PFSK-1 (cell line): ENCODE measurements around the genes RASGRF2 and XRCC4.

GRCh38 chr5:80253221-80254149, 2.4 kb downstream of the SERINC5 start:
- RRBS = no CpG with 5 or more reads among the region's 15 CpGs

DNA sequence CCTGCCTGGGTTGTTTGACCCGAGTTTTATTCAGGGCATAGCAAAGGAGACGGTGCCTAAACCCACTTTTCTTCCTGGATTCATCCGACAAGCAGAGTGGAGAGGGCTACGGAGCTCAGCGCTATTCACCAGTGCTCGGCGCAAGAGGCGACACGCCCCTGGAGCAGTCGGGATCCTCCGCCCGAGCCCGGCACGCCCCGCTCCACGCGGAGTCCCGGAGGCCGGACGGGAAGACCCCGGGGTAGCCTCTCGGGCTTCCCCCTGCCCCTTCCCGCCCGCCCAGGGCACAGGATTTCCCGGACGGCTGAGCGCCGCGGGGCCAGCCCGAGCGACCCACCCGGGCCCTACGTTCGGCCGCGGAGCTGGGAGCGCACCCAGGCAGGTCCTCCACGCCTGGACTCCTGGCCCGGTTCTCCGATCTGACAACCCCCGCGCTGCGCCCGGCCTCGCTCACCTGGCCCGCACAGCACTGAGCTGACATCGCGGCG, 362 bp downstream of the SERINC5 start:
- RRBS = 1% methylated on average over 17 of the region's 49 CpGs

DNA sequence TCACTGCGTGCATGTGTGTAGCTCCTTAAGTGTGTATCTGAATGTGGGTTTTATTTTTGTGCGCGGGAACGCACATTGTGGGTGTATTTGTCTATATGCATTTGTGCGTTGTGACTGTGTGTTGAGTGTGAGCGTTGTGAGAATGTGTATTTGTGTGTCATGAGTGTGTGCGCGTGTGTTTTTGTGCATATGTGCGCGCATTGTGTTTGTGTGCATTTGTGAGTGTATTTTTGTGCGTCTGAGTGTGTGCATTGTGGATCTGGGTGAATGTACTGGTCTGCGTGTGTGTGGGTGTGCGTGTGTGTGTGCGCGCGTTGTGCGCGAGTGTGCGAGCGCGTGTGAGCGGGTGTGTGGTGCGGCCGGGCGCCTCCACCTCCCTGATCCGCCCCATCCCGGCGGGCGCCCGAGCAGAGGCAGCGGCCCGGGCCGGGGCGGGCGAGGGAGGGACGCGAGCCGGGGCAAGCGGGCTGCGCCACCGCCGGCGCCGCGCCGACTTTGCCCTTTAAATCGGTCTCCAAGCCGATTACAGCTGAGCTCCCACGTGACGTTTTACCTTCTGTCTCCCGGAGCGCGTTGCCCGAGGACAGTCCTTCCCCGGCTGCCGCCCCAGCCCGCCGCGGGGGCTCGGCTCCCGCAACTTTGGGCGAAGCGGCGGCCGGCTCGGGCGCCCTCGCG, at the start of gene RASGRF2:
TSS of gene RASGRF2 (plus strand) at position 586 of the 675 bp plus-strand sequence.
- RRBS = 42% methylated on average over 24 of the region's 69 CpGs

DNA sequence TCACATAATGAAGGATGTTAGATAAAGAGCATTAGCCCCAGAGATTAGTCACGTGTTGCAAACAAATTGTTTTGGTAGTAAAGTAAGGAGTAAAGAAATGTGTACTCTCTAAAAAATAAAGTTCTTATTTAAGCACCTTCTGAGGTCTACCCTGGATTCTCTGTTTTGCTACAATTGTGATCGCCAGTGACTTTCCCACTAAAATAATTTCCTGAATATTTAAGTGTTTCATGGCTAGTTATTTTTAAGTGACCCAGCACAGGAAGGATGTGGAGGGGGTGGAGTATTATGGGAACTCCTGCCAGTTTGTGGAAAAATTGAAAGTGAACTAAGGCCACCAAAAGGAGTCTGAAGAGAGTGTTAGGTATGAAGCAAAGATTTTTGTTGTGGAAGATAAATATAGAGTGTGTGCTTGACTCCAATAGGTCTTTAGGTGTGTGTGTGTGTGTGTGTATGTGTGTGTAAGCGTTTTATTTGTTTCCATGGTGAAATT, 25.4 kb downstream of the RASGRF2 start:
- RRBS = no CpG with 5 or more reads among the region's 3 CpGs

- RRBS = no CpG with 5 or more reads among the region's 15 CpGs
Observed at GRCh38 chr5:81081177-81081938, 121.2 kb downstream of the RASGRF2 start.

DNA sequence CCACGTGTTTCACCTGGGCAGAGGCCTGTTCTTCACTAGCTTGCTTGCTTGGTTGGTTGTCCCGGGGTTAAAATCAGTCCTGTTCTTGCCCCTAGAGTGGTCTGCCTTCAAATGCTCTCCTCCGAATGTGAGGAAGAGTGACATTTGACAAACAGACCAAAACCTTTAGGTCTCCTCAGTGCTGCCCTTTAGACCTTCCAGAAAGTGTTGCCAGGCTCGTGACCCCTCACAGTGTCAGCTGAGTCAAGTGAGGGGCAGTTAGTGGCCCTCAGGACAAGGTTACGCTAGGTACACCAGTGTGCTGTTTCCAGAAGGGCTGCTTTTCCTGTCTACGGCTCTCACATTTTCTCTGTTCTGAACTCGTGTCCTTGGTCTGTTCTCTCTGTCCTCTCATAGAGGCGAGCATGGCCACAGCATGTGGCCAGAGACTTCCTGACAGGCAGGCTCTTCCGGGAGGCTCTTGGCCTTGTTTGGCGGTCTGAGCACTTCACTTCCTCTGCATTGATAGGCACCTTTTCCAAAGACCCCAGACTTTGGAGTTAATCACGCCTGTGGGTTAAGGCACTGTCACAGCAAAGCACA, 1.0 kb downstream of the CKMT2 start:
- RRBS = 79% methylated on average over 1 of the region's 11 CpGs

DNA sequence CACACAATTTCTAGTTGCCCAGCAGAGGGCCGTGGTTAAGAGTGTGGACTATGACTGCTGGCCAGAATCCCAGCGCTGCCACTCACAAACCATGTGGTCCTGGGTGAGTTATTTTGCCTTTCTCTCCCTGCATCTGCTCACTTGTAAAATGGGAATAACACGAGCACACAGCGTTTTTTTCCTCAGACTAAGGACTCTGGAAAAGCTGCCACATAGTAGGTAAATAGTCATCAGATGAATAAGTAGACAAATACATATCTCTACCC, 6.6 kb downstream of the CKMT2 start:
- RRBS = no CpG with 5 or more reads among the region's 4 CpGs

GRCh38 chr5:81251966-81252316, 18.8 kb downstream of the CKMT2 start:
- RRBS = no CpG with 5 or more reads among the region's 4 CpGs

DNA sequence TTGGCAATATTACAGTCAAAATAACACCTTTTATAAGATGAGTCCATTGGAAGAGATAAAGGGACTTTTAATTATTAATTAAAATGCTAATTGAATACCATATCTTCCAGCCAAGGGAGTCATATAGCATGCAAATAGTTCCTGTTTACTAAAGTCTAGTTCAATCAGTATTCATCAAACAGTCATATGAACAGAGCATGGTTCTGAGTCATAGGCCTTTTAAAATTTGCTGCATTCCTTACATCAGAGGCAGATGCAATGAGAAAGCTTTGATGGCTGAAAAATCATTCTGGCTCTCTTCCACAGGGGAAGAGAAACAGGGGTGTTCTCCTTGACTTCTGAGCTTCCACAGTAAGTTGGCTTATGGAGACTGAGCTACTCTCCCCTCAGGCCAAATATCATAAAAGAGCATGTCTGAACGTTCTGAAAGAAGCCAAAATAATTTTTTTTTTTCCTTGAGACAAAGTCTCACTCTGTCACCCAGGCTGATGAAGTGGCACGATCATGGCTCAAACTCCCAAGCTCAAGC, 32.6 kb upstream of the ZCCHC9 start:
- RRBS = no CpG with 5 or more reads among the region's 2 CpGs

DNA sequence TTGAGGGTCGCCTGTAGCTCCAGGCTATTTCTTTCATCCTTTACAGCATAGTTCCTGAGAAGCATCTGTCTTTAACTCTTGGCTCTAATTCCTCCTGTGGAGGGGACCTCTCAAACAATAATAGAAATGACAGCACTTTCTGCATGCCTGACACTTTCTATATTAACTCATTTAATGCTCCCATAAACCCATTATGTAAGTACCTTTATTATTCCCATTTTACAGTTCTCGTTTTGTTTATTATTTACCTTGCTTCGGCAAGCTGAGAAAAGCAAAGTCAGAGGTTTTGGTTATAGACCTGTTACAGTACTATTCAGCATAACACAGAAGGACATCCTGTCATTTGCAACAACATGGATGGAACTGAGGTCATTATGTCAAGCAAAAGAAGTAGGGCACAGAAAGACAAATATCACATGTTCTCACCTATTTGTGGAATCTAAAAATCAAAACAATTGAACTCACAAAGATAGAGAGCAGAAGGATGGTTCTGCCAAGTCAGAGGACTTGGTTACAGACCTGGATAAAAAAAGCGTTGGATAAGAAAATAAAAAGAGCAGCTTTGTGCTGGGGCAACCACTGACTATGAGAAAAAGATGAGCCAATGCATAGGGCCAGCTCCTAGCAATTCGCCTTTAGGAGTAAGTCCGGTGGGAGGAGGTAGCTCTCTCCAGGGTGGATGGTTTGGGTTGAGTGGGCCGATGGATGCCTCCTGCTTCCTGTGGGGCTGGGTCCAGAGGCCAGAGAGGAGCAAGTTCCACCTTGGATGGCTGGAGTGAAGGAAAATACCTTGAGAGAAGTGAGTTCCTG, 38.7 kb downstream of the ACOT12 start:
- RRBS = no CpG with 5 or more reads among the region's 7 CpGs

- RRBS = no CpG with 5 or more reads among the region's 2 CpGs
Observed at GRCh38 chr5:81361468-81362122, 32.3 kb downstream of the ACOT12 start.

DNA sequence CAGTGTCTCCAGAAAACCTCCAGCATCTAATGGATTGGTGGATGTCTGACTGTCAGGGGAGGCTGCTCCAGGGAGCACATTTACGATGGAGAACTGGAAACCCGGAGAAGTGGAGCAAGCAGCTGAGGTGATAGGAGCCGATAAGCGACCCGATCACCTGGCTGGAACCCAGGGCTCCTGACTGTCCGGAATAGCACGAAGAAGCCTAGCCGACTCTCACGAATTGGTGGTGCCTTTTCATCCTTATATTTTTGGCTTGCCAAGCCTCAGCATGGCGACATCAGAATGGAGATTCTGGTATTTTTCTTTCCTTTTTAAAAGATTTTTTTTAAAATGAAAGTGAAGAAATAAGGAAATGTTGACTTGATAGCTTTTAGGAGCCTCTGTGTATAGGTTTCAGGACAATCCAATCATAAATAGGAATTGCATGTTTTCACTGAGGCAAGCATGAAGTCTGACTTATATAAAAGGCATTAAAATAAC, 601 bp upstream of the ACOT12 start:
- RRBS = 79% methylated on average over 2 of the region's 10 CpGs

DNA sequence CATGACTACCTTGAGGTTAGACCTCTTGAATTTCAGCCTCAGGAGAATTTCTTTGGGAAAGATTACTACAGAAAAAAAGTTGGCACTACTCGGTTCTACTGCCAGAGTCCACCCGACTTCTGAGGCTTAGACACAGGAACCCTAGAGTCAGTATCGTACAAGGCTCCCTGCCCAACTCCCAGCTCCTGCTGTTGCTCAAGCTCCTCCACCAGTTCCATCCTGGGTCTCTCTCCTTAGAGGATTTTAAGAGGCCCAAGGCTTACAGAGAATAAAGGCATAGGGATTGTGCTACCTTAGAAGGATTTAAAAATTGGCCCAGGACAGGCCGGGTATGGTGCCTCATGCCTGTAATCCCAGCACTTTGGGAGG, 29.0 kb upstream of the SSBP2 start:
- RRBS = no CpG with 5 or more reads among the region's 4 CpGs

GRCh38 chr5:82356728-82357822, 78.9 kb upstream of the RPS23 start:
- RRBS = no CpG with 5 or more reads among the region's 15 CpGs

DNA sequence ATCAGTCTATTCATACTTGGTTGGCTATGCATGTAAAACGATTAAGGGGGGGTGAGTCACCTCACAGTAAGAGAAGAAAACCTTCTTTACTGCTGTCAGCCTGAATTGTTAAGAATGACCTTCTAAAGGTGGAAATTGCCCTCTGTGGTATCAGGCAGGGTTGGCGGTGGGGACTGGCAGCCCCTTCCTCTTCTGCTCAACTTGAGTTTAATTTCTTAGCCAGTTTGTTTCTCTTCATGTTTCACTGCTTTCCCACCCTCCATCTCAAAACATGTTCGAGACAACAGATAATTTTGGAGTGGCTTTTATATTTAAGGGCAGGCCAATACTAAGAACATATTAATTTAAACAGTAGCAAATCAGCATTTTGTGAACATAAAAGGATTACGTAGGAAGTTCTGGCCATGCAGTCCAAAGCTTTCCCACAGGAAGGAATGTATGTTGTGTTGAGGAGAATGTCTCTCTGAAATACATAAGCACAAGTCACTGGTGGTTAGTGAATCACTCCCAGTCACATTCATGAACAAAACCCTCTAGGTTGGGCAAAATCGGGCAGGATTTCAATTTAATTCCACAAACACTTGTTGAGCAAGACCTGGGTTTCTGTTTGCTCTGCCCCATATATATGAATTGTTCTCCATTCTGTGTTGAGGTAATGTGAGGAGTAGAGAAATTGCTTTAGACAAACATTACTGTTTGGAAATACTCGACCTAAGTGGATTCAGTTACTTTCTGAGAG, 127.3 kb upstream of the RPS23 start:
- RRBS = no CpG with 5 or more reads among the region's 6 CpGs

GRCh38 chr5:83077298-83078477, at the start of gene XRCC4:
Gene XRCC4, plus strand, starts transcription at chr5:83077547.
- RRBS = 1% methylated on average over 18 of the region's 42 CpGs

DNA sequence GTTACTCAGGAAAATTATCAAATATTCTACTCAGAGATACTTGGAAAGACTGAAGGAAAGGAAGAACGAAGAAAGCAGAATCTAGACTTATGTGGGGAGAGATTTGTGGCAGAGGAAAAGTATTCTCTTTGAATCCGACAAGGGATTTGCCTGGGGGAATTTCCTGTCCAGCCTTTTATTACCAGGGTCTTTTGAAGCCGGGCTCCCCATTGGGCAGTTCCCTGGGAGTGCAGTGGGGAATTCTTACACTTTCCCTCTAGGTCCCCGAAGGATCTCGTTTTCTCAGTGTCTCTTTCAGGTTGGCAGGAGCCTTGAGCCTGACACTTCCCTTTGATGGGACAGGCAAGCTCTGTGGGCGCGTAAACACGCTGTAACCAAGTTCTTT, 685 bp upstream of the VCAN start:
- RRBS = no CpG with 5 or more reads among the region's 8 CpGs

DNA sequence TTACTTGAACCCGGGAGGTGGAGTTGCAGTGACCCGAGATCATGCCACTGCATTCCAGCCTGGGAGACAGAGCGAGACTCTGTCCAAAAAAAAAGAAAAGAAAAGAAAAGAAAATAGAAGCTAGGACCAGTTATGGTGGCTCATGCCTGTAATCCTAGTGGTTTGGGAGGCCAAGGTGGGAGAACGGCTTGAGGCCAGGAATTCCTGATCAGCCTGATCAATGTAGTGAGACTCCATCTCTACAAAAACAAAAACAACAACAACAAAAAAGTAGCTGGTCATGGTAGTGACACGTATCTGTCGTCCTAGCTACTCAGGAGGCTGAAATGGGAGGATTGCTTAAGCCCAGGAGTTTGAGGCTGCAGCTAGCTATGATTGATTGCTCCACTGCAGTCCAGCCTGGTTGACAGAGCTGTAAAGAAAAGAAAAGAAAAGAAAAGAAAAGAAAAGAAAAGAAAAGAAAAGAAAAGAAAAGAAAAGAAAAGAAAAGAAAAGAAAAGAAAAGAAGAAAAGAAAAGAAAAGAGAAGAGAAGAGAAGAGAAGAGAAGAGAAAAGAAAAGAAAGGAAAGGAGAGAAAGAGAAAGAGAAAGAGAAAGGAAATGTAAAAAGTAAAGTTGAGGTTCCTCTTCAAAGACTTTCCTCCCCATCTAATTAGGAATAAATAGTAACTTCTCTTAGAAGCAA, 154.4 kb upstream of the EDIL3 start:
- RRBS = no CpG with 5 or more reads among the region's 6 CpGs